Epithelial cell of proximal tubule (primary cell): Measurements from ENCODE around the genes PSMD11 and TMEM98.

- RAMPAGE, long total RNA: no peak
- RRBS: no CpG with 5 or more reads among the region's 7 CpGs
Measured at GRCh38 chr17:31163111-31163777, 68.5 kb downstream of the NF1 start.

DNA sequence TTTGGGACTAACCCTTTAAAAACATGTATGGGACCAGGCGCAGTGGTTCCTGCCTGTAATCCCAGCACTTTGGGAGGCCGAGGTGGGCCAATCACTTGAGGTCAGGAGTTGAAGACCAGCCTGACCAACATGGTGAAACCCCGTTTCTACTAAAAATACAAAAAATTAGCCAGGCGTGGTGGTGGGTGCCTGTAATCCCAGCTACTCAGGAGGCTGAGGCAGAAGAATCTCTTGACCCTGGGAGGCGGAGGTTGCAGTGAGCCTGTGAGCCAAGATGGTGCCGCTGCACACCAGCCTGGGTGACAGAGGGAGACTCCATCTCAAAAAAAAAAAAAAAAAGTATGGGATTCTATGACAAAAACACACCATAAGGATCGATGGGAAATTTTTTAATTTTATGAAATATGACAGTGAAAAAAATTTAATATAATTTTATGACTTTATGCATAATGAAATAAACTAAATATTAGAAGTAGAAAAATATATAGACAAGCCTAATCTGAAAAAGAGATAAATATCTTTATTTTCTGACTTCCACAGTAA lies 1.6 kb downstream of the EVI2B start:
- RAMPAGE, long total RNA: no peak
- RRBS: no CpG with 5 or more reads among the region's 7 CpGs

- RAMPAGE, long total RNA: no peak
Measured at GRCh38 chr17:31375212-31375789, 16.2 kb upstream of the RAB11FIP4 start.

GRCh38 chr17:31525348-31525956 lies 134.0 kb downstream of the RAB11FIP4 start:
- RAMPAGE, long total RNA: no peak
- RRBS: 5% methylated on average over 7 of the region's 19 CpGs

GRCh38 chr17:32079746-32080101 lies 62.6 kb upstream of the RHOT1 start:
- RAMPAGE, long total RNA: no peak
- RRBS: no CpG with 5 or more reads among the region's 11 CpGs

- RAMPAGE, long total RNA: no peak
- RRBS: 2% methylated on average over 13 of the region's 25 CpGs
Measured at GRCh38 chr17:32127289-32127916, 14.9 kb upstream of the RHOT1 start.

GRCh38 chr17:32303656-32304170 lies 38.1 kb downstream of the RHBDL3 start:
- RAMPAGE, long total RNA: no peak
- RRBS: no CpG with 5 or more reads among the region's 2 CpGs

DNA sequence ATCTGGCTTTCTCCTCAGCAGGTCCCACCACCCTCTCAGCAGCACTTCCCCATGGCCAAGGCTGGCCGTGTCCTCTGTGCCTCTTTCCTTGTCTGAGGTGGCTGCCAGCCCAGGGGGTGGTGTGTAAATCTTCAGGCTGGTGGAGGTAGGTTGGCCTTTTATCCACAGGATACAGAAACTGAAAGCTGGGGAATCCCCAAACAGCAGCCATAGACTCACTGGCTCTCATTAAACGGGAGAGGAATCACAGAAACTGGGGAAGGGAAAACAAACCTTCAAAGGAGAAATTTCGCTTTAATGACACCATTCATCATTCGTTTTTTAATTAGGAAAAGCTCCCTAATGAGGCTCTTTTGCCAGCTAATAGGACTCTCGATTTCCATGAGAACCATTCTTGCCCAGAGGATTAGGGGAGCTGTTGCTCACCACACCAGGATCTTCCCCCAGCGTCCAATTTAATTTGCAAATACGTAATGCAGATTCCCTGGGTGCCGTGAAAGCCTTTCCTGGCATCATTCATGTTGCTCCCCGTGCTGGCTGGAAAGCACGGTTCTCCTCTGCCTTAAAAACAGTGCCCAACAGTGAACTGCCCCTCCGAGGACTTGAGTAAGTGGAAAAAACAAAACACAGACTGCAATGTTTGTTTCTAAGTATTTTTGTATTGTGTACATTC lies 17.9 kb downstream of the C17orf75 start:
- RAMPAGE, long total RNA: no peak
- RRBS: no CpG with 5 or more reads among the region's 11 CpGs

DNA sequence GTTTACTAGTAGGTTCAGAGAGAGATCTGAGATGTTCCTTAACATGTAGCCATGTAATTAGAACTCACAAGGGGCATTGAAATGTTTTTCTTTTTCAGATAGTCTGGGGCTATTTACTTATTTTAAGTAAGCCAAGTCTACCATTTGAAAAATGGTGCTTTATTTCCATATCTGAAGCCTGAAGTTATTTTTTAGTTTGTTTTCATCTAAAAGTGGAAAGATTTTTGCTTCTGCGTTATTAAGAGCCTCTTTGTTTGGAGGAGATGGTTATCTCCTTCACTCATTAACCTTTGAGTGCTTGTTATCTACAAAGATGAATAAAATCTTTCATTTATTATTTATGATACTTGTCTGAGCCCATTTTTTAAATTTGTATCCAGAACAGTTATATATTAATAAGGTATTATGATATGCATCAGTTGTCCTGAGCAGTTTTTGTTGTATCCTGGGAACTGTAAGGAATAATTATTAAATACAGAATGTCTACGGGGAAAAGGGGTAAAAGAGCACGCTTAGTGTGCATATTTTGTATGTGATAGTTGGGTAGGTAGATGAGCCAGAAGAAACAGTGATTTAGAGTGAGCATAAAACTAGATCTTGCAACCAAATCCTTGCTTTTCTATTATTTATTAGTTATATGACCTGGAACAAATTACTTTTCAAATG lies 31.7 kb downstream of the ZNF207 start:
- RAMPAGE, long total RNA: no peak
- RRBS: no CpG with 5 or more reads among the region's 3 CpGs

DNA sequence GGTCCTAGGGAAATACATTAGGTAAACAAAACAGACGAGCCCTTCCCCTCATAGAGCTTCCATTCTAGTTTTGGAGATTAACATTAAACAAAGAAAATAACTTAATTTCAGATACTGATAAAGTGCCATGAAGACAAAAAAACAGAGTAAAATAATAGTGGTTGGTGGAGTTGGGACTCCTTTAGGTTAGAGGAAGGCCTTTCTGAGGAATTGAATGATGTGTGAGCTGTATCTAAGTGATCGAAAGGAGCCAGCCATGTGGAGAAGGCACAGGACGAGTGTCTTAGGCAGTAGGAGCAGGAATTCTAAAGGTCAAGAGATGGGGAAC lies 43.6 kb downstream of the ZNF207 start:
- RAMPAGE, long total RNA: no peak
- RRBS: no CpG with 5 or more reads among the region's 3 CpGs

GRCh38 chr17:32403537-32403795 lies 40.8 kb upstream of the PSMD11 start:
- RAMPAGE, long total RNA: no peak
- RRBS: no CpG with 5 or more reads among the region's 4 CpGs

GRCh38 chr17:32443932-32444875 lies at the start of gene PSMD11:
PSMD11 (plus strand) TSS chr17:32444510.
- RAMPAGE, long total RNA: start-site peak on the plus strand at chr17:32444497-32444507, 138 and 147 reads in 2 replicates
- RRBS: 1% methylated on average over 51 of the region's 87 CpGs

DNA sequence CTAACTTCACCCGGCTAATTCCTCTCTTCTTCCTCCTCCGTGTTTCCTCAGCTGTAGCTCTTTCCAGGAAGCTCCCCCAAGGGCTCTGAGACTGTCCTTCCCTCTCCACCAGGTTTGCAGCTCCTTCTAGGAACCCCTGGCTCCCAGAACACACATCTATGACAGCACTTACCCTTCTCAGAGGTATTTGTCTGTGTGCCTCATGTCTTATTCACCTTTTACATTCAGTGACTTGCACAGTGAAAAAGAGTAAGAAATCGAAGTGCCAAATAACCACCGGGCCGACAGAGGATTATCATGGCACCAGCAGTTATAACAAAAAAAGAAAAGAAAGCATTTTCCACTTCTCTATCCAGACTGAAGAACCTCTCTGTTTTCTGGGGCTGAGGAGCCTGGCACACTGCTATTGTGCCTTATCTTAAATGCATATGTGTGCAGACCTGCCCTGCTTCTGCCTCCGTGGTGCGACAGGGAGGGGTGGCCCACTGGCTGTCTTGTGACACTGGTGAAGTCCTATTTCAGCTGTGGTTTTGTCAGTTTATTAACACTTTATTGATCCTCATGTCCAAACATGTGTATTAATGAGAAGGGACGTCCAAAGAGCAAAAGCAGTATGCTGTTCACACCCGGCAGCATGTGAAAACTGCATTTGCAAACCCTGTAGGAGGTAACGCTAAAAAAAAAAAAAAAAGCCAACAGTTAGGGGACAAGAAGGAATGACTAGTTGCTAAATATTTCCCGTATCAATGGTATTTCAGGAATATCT lies 55.3 kb downstream of the CDK5R1 start:
- RAMPAGE, long total RNA: no peak
- RRBS: no CpG with 5 or more reads among the region's 11 CpGs

GRCh38 chr17:32555527-32556632 lies 69.1 kb downstream of the CDK5R1 start:
- RAMPAGE, long total RNA: no peak
- RRBS: no CpG with 5 or more reads among the region's 14 CpGs

DNA sequence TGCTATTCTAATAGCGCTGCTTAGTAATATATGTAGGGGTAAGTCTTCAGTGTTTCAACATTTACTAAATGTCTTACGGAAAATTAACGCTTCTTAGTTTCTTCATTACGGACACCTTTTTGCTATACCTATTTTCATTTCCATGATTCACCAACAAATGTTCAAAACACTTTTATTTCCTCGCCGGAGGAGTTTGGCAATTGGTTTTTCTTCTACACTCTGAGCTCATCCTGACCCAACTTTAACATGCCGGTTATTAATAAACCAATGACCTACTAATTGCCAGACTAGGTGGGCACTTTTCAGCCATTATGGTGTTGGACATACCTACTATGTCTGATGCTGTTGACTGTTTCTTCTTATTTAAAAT lies 182.9 kb downstream of the MYO1D start:
- RAMPAGE, long total RNA: no peak
- RRBS: no CpG with 5 or more reads among the region's 7 CpGs

DNA sequence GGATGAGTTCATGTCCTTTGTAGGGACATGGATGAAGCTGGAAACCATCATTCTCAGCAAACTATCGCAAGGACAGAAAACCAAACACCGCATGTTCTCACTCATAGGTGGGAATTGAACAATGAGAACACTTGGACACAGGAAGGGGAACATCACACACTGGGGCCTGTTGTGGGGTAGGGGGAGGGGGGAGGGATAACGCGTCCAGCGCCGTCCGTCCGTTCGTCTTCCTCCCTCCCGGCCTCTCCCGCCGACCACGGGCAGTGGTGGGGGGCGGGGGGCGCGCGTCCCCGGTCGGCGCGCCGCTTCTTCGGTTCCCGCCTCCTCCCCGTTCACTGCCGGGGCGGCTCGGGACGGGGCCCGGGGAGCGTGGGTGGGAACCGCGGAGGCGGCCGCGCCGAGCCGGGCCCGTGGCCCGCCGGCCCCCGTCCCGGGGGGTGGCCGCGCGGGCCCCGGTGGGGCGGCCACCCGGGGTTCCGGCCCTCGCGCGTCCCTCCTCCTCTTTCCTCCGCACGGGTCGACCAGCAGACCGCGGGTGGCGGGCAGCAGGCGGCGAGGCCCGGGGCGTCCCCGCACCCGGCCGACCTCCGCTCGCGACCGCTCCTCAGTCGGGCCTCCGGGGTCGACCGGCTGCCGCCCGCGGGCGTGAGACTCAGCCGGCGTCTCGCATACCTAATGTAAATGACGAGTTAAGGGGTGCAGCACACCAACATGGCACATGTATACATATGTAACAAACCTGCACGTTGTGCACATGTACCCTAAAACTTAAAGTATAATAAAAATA lies 54.5 kb downstream of the MYO1D start:
- RAMPAGE, long total RNA: no peak
- RRBS: 6% methylated on average over 30 of the region's 83 CpGs

DNA sequence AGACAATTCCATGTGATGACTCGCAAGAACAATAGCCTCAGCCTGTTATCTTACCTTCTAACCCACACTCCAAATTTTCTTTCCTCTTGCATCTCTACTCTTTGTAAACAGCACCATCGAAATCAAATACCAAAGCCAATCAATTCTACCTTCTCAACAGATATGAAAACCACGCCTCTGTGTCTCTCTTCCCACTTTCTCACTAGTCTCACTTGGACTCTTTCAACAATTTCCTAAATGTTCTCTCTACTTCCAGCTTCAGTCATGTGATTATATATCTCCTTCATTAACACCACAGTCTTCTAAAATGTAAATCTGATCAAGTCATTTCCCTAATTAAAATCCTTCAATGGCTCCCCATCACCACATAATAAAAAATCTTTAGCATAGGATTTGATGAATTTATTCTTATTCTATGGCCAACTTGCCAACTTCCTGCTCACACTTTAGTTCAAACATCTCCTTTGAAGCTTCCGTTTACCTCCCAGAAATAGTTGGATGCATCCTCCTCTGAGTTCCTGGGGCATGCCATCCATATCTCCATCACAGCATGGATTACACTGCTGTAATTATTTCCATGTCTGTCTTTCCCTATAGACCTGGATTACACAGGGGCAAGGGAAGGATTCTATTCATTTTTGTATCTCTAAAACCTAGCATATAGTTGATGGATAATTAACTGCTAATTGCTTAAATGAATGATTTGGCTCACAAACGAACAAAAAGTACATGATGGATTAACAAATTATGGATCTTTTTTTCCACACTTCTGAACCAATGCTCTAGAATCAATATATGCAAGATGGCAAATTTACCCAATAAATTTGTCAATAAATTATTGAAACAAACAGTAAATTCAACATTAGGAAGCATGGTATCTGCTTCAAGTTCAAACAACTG lies 23.7 kb downstream of the MYO1D start:
- RAMPAGE, long total RNA: no peak
- RRBS: no CpG with 5 or more reads among the region's 5 CpGs

DNA sequence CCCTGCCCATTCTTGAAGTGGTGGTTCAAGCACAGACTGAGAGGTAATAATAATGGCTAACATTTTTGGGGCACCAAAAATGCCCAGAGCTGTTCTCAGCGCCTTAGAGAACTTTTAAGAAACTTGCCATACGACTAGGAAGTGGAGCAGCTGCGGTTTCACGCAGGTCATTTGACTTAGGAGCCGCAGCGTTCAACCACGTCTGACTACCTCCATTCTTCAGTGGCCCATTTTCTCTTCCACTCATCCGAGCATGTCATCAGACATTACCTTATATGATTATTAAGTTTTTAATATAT lies 551 bp upstream of the MYO1D start:
- RAMPAGE, long total RNA: no peak
- RRBS: no CpG with 5 or more reads among the region's 8 CpGs

GRCh38 chr17:32927576-32928935 lies at the start of gene TMEM98:
TMEM98 (plus strand) TSS chr17:32928153.
- RAMPAGE, long total RNA: no peak
- RRBS: 2% methylated on average over 64 of the region's 114 CpGs

DNA sequence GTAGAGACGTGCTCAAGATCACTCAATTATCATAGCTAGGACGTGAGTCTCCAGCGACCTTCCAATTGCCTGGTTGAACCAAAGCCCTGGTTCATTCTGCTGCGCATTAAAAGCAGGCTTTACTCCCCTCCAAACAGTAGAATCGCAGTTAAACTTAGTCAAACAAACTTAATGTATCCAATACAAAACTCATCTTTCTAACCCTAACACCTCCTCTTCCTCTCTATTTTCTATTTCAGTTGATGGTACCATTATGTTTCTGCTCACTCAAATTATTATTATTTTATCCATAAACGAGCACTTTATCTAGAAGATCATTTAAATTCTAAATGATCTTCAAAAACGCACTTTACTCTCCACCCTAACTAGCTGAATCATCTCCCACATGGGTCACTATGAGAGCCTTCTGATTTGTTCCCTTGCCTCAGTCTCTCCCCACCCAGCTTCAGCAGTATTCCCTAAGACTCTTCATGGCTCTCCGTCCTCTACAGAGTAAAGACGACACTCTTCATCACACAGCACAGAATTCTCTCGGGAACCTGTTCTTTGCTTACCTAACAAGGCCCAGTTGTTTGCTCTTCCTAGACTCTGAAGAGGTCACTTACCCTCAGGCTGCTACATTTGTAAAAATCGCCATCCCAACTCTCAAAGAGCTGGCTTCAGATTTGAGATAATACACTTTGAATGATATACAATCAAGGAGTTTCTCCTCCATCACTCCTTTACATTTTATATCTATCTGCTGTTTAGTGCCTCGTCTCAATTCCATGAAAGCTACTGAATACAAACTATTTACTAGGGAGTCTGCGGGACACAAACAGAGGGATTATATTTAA lies 729 bp upstream of the LIG3 start:
- RAMPAGE, long total RNA: no peak
- RRBS: no CpG with 5 or more reads among the region's 13 CpGs